Thoracic aorta endothelial cell (primary cell): ENCODE results near the genes SCAF4 and IFNAR1.

- CAGE, long polyA plus RNA: no peak
These were observed at the start of gene SCAF4 for GRCh38 chr21:31731765-31732158. Gene SCAF4, minus strand, starts transcription at chr21:31732118.

DNA sequence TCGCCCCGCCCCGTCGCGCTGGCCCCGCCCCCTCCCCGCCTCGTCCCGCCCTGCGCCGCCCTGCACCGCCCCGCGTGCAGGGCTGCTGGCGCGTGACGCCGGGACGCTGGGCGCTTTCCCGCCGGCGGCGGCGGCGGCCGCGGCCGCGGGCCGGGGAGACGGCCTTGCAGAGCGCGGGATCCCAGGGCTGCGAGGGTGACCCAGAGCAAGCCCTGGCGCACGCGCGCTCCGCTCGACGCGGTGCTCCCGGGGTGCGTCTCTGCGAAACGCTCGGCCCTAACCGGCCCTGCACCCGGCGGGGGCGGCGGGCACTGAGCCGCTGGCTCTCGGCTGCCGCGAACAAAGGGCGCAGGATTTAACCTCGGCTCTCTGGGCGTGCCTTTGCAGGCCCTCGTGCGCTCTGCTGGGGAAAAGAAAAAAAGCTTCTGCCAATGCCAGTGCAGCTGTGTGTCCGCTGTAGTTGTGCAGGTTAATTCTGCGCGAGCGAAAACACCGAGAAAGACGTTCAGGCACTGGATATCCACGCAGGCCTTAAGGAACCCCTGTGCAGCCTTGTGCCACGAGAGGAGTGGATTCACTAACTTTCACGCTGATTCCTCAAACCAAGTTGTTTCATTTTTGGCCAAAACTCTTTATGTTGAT, 362 bp upstream of the SCAF4 start:
- CAGE, long polyA plus RNA: no peak

DNA sequence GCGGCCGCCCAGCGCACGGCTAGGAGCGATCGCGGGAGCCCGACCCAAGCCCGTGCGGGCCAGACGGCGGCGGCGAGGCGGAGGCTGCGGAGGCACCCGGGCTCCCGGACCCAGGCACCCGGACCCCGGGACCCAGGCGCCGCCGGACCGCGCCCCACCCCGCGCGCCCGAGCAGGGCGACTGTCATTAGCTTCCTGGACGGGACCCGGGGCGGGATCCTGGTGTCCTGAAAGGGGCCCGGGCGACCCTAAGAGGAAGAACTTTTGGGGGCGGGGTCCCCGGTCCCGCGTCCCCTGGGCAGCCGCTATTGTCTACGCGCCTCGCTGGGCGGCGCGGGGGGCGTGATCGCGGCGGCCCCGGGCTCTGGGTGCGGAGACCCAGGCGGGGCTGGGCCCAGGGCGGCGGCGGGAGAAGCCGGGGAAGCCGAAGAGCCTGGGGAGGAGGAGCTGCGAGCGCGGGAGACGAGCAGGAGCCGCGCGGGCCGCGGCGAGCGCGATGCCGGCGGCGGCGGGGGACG, 418 bp downstream of the HUNK start:
- CAGE, long polyA plus RNA: no peak

GRCh38 chr21:31908076-31908786, 35.4 kb downstream of the HUNK start:
- CAGE, long polyA plus RNA: no peak

DNA sequence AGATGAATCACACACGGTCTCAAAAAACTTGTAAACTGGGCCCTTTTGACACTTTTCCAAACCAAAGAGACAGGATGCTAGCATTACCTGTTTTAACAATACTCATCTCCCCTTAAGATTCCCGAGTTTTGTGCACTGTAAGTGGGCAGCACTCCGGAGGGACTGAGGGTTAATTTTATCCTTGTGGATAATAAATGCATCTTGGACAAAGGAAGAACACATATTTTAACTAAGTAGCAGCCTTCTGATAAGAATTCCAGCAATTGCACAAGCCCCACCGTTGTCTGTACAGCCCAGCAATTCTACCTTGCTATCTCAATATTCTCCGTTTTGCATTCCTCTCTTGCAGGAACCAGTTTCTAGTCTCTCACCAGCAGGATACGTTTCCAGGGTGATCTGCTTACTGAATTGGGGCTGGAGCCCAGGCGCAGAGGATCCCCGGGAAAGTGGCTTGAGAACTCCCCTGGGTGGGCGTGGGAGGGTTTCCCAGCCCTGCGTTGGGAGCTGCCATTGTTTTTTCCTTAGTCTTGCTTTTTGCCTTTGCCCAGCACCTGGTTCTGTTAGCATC, 36.2 kb downstream of the HUNK start:
- CAGE, long polyA plus RNA: no peak

DNA sequence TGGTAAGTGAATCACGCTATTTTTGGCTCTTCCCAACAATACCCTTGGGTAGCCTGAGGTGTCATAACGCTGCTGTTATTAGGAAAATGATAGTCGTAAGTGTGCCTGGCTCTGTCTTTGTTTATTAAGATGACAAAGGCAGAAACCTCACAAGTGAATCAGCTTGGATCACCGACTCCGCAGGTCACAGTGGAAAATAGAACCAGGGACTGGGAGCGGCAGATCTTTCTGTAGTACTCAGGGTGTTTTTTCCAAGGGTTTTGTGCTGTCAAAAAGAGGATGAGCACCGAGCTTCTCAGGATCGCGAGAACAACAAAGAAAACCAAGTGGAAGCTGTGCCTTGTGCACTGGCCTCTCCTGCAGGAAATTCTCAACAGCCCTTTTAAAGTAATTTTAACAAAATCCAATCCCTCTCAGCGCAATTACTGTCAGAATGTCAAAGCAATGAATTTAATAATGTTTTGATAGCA, 55.2 kb downstream of the HUNK start:
- CAGE, long polyA plus RNA: no peak

GRCh38 chr21:31947226-31947630, 74.4 kb downstream of the HUNK start:
- CAGE, long polyA plus RNA: no peak

DNA sequence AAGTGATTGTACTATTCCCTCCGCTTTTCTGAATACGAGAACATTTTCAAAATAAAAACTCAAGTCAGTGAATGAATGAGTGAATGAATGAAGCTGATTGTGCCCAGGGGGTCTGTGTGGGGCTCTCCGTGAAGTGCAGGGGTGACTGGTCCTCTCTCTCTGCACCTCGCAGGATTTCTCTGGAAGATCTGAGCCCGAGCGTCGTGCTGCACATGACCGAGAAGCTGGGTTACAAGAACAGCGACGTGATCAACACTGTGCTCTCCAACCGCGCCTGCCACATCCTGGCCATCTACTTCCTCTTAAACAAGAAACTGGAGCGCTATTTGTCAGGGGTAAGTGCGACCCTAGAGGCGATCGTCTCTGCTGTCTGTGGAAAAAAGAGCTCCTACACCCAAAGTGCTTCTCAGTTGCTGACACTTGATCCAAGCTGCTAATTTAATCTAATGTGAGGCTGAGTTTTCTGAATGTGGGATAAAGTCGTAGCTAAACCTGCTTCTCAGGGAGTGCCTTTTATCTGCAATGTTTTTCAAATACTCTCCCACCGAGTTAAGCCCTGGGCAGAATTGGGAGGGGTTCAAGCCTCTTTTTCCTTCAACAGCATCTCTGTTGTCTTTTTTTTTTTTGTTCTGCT, 101.7 kb downstream of the HUNK start:
- CAGE, long polyA plus RNA: no peak

DNA sequence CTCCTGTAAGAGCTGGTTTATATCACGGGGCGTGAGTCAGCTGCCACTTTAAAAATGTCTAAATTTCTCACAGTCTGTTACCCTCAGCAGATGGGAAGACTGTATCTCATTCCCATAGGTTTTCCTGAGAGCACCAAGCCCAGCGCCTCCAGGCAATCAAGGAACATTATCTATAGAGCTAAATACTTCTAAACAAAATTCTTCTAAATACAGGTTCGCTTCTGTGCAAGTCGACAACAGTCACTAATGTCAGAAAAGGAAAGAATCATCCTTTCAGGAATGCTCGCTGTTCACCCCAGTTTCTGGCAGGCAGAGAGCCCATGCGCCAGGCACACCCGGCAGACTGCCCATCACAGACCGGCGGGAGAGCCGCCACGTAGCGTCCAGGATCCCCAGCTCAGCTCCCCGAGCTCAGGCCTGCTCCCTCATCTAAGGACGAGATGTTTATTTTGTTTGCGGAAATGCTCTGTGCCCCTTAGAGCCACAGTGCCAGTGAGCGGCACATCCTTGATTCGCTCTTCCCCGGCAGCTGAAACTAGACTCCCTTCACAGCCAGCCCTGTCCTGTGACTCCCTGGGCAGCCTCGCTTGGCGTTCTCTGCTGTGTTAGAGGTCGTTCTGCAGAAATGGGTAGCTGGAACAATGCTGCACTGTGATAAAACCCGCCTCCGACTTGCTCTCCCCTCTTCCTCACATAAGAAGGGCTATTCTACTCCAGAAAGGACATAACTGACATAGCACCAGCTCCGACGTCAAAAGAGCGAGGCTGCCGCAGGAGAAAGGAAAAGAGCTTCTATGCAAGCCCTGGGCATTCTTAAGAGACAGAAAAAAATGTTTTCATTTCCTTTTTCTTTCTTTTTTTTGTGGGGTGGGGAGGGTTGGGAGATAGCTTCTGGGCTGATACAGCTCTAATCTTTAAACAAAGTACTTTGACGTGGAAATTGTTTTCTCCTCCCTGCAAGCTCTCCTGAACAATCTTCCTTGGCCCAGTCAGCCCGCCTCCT, 37.0 kb downstream of the MRAP start:
- CAGE, long polyA plus RNA: no peak

DNA sequence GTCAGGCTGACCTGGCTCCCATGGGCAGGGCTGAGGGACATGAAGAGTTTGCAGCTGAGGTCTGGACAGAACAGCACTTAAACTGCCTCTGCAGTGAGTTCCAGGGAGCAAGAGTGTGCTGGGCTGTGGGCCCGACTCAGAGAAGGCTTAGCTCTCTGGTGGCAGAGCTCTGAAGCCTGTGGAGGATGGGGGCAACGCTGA, 42.4 kb downstream of the URB1 start:
- CAGE, long polyA plus RNA: no peak

- CAGE, long polyA plus RNA: no peak
These were observed 33.2 kb downstream of the URB1 start for GRCh38 chr21:32359609-32360103.

GRCh38 chr21:32360552-32361046, 32.2 kb downstream of the URB1 start:
- CAGE, long polyA plus RNA: no peak

DNA sequence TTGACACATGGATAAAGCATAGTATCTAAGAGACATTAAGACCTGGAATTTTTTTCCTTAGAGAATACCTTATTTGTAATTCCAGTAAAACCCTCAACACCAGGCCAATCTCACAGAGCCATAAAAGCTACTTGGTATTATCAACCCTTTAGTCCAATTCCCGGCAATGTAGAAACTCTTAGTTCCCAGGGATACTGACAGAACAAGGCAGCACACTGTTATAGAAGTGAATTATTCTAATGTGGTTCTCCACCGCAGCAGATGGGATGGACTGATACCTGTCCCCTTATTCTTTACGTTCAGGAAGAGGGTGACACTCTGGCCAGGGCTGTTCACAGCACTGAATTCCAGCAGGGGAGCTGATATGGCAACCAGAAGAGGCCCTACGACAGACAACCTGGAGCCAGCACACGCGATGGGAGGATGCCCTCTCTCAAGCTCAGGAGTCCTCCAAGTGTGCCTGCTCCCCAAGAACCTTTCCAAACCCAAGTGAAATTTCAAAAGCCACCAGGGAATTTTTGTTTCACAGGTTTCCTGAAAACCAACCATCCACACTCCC, 10.4 kb downstream of the URB1 start:
- CAGE, long polyA plus RNA: no peak

DNA sequence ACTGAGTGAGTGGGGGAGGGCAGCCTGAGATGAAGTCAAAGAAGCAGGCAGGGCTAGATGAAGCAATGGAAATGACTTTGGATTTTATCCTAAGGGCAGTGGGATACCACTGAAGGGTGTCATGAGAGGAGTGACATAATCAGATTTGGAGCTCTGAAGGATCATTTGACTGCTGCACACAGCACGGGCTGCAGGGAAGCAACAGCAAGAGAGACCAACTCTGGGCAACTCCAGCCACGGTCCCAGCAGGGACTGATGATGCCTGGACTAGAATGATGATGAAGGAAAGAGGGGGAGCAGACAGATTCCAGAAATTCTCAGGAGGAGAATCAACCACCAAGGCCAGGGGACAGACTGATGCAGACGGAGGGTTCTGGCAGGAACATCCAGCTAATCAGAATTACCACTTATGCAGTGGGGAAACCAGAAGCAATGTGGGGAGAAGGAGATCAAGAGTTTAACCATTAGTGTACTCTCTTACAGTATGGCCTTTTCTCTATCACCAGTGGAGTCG, 3.5 kb downstream of the URB1 start:
- CAGE, long polyA plus RNA: no peak

DNA sequence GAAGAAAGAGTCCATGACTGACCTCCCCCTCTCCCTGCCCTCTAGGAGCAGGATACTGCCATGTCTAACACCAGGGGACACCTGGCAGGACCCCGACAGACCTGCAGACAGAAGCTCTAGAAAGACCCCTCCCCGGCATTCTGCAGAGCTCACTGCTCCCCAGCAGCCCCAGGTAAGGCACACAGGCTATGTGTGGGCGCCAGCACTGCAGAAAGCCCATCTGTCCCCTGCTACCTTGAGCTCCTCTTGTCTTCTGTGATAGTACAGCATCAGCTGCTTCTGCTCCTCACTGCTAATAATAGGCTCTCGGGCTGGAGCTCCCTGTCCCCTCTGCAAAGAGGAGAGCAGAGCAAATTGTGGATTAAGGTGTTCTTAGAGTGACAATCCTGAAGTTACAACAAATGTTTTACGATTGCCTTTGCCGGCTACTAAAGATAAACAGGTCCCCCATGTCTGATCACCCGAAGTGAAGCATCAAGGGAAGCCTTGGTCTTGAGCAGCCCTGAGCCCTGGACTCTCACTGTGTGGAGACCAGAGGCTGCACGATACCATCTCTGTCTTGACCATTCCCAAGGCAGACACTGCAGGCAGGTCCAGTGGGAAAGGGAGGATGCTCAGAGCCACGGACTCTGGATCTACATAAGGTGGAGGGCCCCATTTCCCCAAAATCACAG, 10.0 kb downstream of the CFAP298 start:
- CAGE, long polyA plus RNA: no peak

GRCh38 chr21:32761900-32762393, 9.6 kb downstream of the PAXBP1 start:
- CAGE, long polyA plus RNA: no peak

- CAGE, long polyA plus RNA: no peak
These were observed 15.3 kb upstream of the IL10RB start for GRCh38 chr21:33250753-33251355.

DNA sequence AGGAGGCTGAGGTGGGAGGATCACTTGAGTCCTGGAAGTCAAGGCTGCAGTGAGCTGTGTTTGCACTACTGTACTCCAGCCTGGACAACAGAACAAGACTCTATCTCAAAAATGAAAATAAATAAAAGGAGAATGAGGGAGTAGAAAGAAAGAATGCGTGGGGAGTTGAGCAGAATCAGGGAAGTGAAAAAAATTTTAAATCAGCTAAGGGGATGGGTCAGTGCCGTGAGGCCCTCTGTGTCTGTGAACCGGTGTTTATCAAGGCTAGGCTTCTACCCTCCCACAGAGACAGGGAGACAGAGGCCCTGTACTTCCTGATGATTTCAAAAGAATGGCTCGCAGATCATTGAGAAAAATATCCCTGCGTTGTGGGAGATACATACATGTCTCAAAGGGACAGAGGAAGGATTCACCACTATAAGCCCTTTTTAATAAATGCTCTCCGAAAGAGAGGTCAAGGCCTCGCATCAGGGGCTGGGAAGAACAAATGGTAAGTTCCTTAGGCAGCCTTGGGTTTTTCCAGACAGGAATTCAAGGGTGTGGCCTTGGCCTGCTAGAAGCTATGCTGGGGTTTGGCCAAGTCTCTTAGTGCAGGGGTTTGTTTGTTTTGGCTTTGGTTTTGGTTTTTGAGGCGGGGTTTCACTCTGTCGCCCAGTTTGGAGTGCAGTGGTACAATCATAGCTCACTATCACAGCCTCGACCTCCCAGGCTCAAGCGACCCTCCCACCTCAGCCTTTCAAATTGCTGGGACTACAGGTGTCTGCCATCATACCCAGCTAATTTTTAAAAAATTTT, 20.8 kb downstream of the IL10RB start:
- CAGE, long polyA plus RNA: no peak

- CAGE, long polyA plus RNA: no peak
These were observed at the start of gene IFNAR1 for GRCh38 chr21:33323946-33325144. Gene IFNAR1, plus strand, starts transcription at chr21:33324970.

DNA sequence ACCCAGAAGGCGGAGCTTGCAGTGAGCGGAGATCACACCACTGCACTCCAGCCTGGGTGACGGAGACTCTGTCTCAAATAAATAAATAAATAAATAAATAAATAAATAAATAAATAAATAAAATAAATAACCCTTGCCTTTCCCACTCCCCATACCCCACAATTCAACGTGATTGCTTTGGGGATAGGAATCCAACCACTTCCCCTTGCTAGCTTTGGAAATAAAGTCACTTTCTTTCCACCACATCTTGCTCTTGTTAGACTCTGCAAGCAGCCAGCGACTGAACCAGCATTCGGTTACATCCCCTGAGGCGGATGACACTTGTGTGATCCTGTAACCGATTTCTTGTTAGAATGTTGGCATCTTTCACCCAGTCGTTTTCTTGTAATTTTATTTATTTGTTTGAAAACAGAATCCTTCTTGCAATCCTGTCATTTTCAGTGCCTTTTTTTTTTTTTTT, 1.7 kb upstream of the IFNGR2 start:
- CAGE, long polyA plus RNA: no peak